Subcutaneous preadipocyte (primary cell): ENCODE data around the genes HSPA14 and OLAH.

- CAGE, long polyA plus RNA, result no peak
These were observed 27.9 kb downstream of the PRPF18 start for GRCh38 chr10:13614440-13615195.

GRCh38 chr10:13654819-13655435 lies 68.2 kb downstream of the PRPF18 start:
- CAGE, long polyA plus RNA, result no peak

DNA sequence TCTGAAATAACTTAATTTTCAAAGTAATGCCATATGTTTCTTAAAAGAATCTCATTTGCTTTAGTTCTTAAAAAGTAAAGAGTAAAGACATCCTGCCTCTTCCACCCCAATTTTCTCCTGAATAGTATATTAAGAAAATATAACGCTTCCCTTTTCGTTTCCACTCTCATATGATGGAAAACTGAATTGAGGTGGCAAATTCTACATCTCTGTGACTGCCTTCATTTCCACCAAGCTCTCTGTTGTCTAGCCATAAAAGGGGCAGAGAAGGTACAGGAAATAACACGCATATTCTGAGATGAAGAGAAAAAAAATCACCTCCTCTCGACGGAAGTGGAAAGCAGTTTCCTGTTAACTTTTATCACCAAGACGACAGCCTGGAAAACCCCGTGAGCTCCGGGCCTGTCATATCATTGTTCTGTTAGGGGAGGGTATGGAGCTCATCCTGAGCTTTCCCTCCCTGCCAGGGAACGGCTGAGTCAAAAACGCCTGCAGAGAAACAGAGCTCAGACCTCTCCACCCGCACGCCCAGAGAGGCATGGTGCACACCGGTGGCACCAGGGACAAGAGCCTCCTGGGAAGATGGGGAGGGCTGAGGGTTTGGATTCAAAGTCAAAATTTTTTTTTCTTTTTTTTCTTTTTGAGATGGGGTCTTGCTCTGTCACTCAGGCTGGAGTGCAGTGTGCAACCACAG lies 200.2 kb downstream of the PRPF18 start:
- CAGE, long polyA plus RNA, result no peak

DNA sequence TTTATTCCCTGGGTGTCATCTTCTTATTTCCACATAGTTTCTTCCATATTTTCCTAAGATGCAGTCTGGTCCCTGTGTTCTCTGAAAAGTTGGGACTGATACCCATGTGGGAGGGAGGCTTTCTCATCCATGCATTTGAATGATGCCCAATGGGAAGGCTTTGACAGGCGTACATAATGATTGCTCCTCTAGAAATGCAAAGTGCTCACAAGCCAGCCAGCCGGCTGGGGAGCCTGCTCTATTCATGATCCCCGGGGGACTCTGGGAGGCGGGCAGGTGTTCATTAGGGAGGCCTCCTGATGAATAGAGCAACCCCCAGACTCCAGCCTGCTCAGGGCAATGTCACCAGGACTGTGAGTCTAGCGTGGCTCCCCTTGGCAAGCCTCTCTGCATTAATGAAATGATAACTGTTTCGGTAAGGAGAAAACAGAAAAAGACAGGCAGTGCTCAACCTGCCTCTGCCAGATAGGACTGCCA lies 236.3 kb downstream of the PRPF18 start:
- CAGE, long polyA plus RNA, result no peak

GRCh38 chr10:13857359-13857920 lies 270.7 kb downstream of the PRPF18 start:
- CAGE, long polyA plus RNA, result no peak

DNA sequence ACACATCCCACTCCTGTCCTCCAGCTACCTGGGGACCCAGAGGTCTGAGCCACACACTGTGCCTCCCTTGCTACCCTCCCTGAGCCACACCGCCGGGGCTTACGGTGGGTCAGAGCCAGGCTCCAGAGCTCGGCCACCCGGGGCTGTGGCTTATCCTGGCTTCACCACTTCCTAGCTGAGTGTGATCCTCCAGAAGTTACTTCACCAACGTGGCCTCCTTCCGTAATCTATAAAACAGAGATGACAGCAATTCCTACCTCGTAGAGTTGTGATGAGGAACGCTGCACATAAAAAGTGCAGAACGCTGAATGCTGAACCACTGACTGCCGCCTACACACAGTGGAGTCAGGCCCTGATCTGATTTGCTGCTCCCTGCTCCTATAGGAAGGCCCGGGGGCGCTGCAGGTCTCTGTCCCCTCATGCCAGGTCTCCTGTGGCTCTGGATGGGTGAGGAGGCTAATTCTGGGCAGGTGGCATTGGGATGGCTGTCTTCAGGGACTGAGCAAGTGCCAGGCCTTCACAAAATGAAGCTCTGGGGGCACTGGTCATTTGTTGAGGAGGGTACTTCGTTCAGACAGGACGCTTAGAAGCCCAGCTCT lies 285.1 kb downstream of the PRPF18 start:
- CAGE, long polyA plus RNA, result no peak

DNA sequence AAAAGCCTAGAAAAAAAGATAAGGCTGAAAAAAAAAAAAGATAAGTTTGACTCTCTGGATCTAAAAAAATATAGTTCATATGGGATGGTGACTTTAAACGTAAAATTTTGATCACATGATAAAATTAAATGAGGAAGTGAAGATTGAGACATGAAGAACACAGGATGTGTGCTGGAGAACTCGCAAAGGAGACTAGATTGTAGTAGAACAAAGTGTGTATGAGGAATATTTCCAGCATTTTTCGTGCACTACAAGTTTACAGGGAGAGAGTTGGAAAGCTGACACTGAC lies 286.4 kb downstream of the PRPF18 start:
- CAGE, long polyA plus RNA, result no peak

GRCh38 chr10:13890037-13891033 lies 303.6 kb downstream of the PRPF18 start:
- CAGE, long polyA plus RNA, result no peak

DNA sequence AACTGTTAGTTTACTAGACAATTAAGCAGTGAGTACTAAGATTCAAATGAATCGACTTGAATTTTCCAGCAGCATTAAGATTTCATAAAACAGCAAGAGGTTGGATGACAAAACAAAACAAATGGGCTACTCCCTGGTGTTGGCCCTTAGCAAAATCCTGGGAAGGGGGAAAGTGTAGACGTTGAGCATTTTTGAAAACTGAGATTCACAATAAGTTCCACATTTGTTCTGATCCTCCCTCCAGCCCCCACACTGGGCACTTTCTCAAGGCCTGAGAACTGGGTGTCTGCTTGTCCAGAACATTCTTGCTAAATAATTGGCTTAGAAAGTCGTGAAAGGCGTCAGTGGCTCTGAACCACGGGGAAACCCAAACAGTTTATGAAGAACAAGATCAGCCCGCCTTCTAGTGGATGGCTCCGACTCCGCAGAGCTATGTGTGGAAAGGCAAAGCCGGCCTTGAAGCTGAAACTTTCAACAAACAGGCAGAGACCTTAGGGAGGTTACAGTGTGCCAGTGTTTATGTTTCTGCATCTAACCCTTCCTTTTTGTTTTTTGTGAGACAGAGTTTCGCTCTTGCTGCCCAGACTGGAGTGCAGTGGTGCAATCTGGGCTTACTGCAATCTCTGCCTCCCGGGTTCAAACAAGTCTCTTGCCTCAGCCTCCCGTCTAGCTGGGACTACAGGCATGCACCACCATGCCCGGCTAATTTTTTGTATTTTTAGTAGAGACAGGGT lies 370.1 kb downstream of the PRPF18 start:
- CAGE, long polyA plus RNA, result no peak

DNA sequence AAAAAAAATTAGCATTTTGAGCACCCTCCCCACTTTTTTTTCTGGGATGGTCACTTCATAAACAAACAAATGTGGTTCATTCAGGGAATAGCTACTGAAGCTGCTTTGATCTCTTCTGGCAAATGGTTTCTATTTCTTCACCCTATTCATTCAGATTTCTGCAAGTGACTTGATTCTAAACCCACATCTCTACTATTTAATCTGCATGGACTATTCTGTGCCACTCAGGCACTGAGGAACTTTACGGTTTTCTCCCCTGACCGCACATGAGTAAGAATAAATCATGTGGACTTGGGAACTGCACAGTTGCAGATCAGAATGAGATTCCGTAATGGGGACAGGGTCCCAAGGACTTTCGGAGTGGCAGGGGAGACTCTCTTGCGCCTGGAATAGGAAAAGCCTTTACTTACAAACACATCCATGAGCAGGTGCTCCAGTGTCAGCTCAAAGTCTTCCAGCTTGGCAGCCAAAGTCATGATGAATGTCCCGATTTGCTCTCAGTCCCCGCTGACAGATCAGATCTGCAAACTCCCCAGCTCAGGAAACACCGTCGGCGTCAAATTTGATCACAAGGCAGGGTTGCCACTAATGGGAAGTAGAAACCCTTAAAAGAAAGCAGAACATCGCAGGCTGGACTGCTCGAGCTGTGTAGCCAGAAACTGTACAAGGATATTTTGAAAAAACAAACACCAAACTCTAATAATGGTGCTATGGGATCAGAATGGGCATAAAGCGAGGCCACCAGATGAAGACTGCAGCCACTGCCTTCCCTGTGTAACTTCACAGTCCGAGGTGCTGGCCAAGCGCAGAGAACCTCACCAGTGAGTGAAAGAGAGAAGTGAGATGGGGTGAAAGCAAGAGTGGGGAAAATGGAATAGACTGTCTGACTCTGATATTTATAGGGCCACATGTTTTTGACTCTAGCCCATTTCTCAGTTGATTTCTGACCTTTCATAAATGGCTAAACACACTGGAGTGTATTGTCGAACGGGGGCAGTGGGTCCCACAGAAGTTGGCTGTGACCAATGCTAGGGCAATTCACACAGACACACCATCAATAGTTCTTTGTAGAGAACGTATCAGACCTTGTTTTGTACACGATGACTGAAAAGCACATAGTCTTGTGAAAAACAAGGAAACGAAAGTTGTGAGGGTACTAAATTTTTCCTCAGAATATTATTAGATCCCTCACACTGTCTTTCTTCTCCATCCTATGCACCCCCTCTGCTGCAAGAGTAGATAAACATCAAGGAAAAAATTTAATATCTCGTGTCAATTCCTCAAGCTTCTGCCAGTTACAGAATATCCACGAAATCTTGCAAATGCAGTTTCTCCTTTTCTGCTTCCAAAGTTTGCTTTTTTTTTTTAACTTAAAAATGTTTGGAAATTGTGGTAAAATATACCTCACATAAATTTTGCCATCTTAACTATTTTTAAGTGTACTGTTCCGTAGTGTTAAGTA lies 306.2 kb downstream of the FRMD4A start:
- CAGE, long polyA plus RNA, result no peak

GRCh38 chr10:14174086-14174554 lies 156.6 kb downstream of the FRMD4A start:
- CAGE, long polyA plus RNA, result no peak

GRCh38 chr10:14506680-14507652 lies 176.2 kb upstream of the FRMD4A start:
- CAGE, long polyA plus RNA, result no peak

DNA sequence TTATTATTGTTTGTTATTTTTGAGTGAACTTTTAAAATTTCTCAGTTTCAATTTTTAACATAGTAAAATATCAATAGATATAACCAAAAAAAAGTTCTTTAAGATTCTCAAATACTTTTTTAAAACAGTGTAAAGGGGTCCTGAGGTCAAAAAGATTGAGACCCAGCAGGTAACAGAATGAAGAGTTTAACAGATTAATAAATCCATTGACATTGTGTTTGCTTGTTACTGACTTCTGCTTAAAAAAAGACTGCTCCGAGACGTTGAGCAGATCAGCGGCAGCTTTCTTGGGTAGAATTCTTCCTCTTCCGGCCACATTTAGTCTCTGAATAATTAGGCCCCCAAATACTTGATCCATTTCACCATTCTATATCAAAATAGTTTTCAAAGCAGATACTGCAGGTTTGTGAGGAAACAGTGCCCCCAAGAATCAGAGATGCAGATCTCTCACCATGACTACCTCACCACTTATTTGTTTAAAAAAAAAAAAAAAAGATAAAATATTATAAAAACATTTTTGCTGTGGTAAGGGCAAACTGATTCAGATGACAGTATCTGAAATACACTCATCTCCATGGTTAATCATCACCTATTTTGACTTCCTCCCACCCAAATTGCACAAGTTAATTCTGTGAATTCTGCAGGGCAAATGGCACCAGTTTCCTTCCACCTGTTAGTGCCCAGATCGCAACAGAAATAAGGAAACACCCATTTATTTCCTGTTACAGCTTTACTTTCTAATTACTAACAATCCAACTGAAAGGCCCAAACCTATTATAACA lies 210.5 kb downstream of the FAM107B start:
- CAGE, long polyA plus RNA, result no peak

- CAGE, long polyA plus RNA, result no peak
These were observed 157.0 kb downstream of the FAM107B start for GRCh38 chr10:14617714-14618002.

GRCh38 chr10:14837922-14838742 lies at the start of gene HSPA14:
HSPA14 (plus strand) TSS chr10:14838306.
- CAGE, long polyA plus RNA, result no peak

DNA sequence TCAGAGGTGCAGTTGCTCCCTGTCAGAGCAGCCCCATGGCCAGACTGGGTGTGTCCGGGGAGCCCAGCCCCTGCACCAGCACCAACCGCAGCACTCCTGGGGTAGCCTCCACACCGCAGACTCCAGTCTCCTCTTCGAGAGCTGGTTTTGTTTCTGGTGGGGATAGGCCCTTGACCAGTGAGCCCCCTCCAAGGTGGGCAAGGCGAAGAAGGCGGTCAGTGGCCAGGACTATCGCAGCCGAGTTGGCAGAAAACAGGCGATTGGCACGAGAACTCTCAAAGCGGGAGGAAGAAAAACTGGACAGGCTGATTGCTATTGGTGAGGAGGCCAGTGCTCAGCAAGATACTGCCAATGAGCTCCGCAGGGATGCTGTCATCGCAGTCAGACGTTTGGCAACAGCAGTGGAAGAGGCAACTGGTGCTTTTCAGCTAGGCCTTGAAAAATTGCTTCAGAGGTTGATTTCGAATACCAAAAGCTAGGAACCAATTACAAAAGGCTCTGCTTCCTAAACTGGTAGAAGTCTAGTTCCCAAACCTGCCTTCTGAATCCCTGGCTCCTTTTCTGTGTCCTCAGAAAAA lies 5.4 kb downstream of the HSPA14 start:
- CAGE, long polyA plus RNA, result no peak

DNA sequence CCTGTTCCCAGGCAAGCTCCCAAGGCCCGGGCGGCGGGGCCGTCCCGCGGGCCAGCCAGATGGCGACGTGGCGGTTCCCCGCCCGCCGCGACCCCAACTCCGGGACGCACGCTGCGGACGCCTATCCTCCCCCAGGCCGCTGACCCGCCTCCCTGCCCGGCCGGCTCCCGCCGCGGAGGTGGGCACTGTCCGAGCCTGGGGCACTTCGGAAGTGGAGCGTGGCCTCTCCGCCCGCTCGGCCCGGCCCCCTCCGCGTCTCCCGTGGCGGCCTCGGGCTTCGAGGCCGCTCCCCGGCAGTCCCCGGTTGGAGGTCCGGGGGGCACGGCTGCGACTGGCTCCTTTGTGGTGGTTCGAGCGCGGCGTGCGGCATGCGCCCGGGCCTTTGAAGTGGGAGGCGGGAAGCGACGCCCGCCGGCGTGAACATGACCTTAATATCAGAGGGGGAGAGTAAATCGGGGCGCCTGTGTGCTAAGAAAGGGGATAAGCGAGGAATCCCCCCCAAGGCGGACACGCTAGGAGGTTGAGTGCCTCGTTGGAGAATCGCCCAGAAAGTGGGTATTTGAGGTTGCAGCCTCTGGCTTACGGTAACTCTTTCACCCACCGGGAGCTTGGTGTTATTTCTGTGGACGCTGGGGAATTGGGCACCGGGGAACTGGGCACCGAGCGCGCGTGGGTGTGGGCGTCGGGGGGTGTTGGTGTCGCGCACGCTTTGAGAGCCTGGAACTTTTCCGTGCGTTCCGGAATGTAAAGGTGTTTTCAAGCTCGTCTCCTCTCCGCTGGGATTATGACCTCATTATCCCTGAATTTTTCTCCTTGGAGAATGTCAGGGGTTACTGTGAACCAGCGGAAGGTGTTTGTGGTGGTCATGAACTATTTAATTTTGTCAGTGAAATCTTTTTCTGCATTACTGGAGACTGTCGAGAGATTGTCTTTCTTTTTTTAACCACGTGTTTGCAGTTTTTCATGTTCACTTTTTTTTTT lies 574 bp downstream of the SUV39H2 start:
- CAGE, long polyA plus RNA, result no peak

DNA sequence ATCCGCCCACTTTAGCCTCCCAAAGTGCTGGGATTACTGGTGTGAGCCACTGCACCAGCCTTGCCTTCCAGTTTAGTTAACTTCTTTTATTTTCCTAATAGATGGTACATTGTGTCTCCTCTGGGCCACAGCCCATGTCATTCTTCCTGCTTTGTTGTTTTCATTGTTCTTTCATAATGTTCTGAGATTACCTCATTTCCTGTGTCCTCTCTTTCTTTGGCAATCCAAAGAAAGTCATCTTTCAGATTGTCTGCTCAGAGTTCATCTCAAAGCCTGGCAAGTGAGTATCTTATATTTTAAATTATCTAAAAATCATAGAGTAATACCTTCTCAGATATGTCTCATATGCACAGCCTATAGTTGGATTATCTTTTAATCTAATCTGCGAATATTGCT lies at the start of gene OLAH:
Gene OLAH (plus strand): TSS at position 237 of the 396 bp plus-strand sequence.
- CAGE, long polyA plus RNA, result no peak

DNA sequence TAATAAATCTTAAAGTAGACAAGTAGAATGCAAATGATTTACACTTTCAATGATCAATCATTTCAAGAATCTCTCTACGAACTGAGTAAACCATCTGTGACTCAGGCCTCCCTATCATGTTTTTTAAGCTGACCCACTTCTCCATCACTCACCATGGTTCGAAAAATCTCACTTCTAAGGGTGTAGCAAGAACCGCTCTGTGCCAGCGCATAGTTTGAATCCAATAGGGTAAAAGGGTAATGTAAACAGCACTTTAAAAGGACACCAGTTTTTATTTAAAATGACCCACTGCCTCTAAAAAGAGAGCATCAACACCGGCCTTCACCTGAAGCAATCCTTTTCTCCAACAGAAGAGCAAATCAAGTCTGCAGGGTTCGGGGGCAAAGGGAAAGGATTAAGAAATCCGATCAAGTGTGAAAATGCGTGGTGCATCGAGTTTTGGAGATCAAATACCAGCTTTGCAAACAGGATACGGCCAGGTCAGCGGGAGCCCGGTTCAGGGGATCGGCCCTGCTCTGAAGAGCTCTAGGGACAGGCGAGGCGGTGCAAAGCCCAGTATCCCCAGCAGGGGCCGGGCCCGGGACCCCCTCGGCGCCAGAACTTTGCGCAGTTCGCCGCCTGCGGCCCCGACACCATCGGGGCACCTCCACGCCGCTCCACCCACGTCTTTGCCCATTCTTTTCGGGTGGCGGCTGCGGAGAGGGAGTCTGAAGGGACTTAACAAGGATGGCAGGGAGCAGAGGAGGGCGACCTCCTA lies 961 bp downstream of the NMT2 start:
- CAGE, long polyA plus RNA, result no peak

DNA sequence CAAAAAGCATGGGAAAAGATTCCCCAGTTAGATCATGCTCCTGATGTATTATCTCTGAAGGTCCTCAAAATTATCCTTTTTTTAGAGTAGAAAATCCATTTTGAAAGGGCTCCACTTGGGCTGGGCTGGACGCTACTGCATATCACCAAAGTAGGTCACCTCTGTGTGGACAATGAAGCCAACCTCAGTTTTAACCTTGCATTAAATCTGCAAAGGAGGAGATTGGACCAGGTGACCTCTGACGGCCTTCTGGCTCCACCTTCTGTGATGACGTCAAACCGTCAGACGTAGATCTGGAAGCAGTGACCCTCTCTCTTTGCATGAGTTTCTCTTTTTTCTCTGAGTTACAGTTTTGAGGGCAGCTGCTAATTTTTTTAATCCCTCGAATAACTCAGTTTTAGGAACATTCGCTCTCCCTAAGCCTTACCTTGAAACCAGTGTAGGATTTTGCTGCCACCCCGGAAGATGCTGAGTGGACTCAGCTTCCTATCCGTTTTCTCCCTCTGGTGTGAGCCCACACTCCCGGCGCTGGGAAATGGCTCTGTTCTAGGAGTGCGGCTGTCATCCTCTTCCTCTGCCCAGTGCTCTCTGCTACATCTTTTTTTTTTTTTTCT lies 27.5 kb upstream of the NMT2 start:
- CAGE, long polyA plus RNA, result no peak